A172 (cell line): ENCODE results near the genes IARS1, SUSD3 and FAM120A.

DNA sequence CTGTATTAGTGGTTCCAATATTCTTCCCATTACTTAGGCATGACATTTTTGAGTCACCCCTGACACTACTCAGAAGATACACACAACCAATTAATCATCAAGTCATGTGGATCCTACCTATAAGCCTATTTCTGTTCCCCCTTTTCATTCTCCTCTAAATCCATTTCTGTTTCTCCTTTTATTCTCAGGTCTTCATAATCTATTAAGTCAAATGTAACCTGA, 693 bp downstream of the IARS1 start:
- RAMPAGE, long total RNA: no peak

DNA sequence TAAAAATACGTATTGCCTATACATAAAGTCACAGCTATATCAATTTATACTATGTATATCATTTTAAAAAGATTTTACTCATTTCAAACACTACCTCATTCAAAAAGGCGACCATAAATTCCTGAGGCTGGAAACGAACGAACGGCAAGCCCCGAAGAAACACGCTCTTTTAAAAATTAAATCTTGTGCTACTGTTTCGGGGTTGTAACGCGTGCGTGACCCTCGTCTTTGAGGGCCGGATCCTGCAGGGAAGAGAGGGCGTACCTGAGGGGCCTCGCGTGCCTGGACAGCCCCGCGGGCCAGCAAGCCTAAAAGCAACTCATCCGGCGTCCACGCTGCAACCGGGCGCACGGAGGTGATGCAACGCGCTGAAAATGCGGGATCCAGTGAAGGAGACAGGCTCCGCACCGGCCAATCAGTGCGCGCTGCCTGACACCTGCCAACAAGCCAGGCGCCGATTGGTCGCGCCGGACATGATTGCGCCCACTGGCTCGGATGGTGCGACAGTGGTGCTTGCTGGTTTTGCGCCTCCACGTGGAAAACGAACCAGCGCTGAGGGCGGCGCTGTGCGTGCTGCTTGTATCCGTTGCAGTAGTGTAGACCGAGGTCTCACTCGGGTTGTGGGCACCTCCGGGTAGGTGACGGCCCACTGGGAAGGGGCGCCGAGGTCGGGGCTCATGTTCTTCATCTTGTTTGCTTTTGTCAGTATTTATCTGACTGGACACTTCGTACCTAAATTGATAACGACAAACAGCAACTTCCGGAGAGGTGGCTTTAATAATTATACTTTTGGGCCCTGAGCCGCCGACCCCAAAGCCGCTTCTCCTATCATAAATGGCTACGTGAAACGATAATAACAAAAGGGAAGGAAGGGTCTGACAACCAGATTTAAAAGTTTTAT, at the start of gene IARS1:
Gene IARS1 (minus strand): TSS at position 351 of the 901 bp plus-strand sequence.
- RAMPAGE, long total RNA: start-site peak on the minus strand centred at position 327 of the sequence, 46 bp wide, 297 and 588 reads in 2 replicates

- RAMPAGE, long total RNA: no peak
Observed at GRCh38 chr9:92432354-92432718, 8.1 kb upstream of the OMD start.

GRCh38 chr9:92607780-92608340, 62.1 kb downstream of the IPPK start:
- RAMPAGE, long total RNA: no peak

GRCh38 chr9:92665682-92666005, 4.3 kb downstream of the IPPK start:
- RAMPAGE, long total RNA: no peak

DNA sequence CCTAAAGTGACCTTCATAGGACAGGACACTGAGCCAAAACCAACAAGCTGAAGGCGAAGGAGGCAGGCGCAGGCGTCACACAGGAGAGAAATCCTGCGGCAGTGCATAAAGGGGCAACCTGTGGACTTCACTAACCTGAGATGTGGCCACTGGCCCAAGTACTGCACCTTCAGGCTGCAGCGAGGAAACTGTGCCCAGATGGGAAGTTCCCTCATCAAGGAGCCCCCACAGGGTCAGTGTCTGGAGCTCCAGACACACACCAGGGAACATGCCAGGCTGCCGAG, 3.7 kb downstream of the IPPK start:
- RAMPAGE, long total RNA: no peak

- RAMPAGE, long total RNA: no peak
Observed at GRCh38 chr9:92808513-92809718, 44.3 kb upstream of the BICD2 start.

DNA sequence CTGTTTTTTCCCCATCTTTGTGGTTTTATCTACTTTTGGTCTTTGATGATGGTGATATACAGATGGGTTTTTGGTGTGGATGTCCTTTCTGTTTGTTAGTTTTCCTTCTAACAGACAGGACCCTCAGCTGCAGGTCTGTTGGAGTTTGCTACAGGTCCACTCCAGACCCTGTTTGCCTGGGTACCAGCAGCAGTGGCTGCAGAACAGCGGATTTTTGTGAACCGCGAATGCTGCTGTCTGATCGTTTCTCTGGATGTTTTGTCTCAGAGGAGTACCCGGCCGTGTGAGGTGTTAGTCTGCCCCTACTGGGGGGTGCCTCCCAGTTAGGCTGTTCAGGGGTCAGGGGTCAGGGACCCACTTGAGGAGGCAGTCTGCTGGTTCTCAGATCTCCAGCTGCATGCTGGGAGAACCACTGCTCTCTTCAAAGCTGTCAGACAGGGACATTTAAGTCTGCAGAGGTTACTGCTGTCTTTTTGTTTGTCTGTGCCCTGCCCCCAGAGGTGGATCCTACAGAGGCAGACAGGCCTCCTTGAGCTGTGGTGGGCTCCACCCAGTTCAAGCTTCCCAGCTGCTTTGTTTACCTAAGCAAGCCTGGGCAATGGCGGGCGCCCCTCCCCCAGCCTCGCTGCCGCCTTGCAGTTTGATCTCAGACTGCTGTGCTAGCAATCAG, 27.3 kb upstream of the ZNF484 start:
- RAMPAGE, long total RNA: no peak

GRCh38 chr9:93015400-93015920, 43.0 kb upstream of the SUSD3 start:
- RAMPAGE, long total RNA: no peak

DNA sequence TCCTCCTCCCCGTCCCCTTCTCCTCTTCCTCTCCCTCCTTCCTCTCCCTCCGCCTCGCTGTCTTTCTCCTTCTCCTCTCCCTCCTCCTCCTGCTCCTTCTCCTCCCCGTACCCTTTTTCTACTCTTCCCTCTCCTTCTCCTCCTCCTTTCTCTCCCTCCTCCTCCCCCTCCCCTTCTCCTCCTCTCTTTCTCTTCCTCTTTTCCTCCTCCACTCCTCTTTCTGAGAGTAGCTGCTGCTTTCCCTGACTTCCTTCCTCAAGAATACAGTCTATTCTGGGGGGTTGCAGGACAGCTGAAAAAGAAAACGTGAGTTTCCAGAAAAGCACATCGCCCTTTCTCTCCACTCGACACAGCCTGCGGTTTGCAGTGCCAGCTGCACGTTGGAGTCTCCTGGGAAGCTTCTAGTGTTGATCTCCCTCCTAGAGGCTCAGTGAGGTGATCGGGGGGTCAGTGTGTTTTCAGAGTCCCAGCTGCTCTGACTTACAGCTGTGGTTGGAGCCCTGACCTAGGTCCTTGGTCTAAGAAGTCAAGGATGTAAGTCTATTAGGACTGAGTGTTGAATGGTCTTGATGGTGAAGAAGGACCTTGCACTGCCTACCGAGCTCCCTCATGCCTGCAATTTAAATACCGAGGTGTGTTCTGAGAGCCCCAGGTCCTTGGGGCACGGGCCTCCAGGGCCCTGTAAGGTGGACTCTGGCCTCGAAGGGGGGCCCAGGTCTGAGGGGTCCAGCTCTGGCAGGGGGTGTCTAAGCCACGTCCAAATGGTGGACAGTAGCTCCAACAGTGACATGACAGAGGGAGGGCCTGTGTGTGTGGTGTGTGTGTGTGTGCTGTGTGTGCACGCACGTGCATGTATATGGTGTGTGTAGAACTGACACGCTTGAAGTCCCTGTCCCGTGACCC, 24.9 kb upstream of the SUSD3 start:
- RAMPAGE, long total RNA: no peak

GRCh38 chr9:93058299-93059440, at the start of gene SUSD3:
TSS of gene SUSD3 (plus strand) at chr9:93058701.
- RAMPAGE, long total RNA: no peak

GRCh38 chr9:93121546-93122403, 12.3 kb downstream of the NINJ1 start:
- RAMPAGE, long total RNA: no peak

- RAMPAGE, long total RNA: no peak
Observed at GRCh38 chr9:93130314-93130889, 3.6 kb downstream of the NINJ1 start.

GRCh38 chr9:93185027-93186148, 1.4 kb downstream of the WNK2 start:
- RAMPAGE, long total RNA: no peak

- RAMPAGE, long total RNA: no peak
Observed at GRCh38 chr9:93269811-93270640, 86.1 kb downstream of the WNK2 start.

GRCh38 chr9:93277822-93278370, 94.0 kb downstream of the WNK2 start:
- RAMPAGE, long total RNA: no peak

GRCh38 chr9:93297551-93298107, 113.7 kb downstream of the WNK2 start:
- RAMPAGE, long total RNA: no peak

DNA sequence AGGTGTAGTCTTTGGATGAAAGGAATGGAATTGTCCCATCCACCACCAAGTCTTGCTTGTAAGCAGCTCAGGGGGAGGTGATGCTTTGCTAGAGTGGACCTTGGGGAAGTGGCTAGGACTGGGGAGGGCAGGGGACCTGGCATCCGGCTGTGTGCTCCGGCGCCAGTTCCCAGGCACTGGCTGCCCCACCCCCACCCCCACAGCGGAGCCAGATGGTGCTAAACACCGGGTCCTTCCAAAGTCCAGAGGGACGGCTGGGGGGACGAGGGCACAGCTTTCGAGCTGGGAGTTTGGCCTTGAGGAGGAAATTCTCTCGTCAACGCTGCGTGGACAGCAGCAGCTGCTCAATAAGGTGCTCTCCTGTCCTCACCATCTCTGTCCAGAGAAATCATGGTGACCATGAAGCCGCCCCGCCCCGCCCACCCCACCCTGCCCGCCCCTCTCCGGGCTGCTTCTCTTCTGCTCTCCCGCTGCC, 115.5 kb downstream of the WNK2 start:
- RAMPAGE, long total RNA: no peak

GRCh38 chr9:93451634-93452780, at the start of gene FAM120A:
TSS of gene FAM120A (plus strand) at chr9:93451685.
- RAMPAGE, long total RNA: no peak

DNA sequence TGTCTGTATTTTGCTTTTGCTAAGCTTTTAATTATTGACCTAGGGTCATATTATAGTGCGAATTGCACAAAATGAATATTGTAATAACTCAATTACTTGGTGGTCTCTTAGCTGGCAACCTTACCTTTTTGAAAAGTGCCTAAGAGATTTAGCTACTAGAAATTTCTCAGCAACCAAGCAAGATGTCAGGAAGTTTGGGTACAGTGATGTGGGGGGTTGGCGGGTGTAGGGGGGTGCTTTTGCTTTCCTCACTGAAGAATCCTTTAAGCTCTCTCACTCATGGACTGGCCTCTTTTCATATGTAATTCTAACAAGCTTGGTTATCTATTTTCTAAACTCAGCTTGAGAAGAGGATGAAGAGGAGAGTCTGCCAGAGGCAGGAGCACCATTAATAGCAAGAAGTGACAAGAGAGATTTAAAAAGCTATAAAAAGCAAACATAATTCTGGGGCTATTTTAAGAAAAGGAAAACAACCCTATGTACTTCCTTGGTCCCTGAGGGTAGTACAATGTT, 878 bp upstream of the FAM120AOS start:
- RAMPAGE, long total RNA: no peak